Cytotoxic T cell (primary cell): ENCODE measurements around the genes TPD52L1, HDDC2 and HEY2.

GRCh38 chr6:122833053-122833620 lies 44.1 kb downstream of the SMPDL3A start:
- PRO-cap, 2 experiments: no peak in any of the 2 experiments

DNA sequence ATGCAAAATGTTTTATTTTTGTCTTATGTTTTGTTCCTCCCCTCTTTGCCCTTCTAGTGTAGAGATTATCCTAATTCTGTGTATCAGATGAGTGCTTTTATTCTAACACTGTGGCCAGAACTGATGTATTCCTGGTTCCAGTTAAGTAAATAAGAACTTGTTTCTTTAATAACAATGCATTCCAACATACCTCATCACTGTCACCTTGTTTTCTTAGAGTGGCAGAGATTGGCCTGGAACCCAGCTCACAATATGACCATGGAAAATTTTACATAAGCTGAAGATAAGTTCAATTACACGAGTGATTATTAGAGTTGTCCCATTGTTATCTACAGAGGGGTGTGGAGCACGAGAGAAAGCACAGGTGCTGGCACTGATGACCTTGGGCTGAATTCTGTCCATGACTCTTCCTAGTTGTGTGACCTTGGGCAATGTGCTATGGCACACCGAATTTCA lies 194.9 kb downstream of the TRDN start:
- PRO-cap, 2 experiments: no peak in any of the 2 experiments

DNA sequence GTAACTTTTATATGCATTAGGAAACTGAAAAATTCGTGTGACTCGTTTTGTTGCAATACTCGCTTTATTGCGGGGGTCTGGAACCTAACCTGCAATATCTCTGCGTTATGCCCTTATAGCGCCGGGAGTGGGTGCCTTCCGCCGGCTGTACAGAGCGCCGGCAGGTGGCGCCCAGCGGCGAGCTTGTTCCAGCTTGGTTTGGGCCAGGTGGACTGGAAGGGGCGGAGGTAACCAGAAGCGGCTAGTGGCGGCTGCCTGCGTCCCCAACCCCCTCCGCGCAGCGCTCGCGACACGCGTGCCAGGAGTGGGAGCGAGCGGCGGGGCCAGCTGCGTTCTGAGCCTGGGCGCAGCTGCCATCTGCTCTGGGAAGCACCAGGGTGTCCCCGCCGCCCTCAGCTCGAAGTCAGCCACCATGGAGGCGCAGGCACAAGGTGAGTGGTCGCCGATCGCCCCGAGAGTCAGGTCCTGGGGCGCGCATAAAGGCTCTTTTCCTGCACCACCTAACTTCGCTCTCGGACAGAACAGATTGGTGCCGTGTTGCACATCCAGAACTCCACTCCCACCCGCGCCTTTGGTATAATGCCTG lies at the start of gene TPD52L1:
Gene TPD52L1, plus strand, starts transcription at position 234 of the 586 bp plus-strand sequence.
- PRO-cap, 2 experiments: no peak in any of the 2 experiments

DNA sequence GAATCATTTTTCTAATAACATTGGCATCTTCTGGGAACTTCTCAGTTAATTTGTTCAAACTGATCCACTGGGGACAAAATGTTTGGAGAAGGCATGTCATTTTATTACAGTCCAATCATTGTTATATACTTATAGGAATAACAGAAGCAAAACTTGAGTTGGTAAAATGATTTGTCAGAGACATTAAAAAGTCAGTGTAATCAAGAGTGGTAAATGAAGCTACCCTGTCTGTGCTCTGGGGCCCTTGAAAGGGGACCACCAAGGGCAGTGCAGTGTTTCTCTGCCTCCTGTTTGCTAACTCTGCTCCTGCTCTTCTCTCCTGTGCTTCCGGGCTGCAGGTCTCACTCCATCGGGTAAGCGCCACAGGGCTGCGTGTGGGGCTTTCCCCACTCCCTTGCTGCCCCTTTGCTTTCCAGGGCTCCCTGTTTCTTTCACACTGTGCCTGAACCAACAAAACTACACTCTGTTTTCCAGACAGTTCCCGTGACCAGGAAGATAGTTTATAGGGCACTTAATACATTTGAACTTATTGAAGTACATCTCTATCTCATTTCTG lies 50.0 kb downstream of the HDDC2 start:
- PRO-cap, 2 experiments: no peak in any of the 2 experiments

DNA sequence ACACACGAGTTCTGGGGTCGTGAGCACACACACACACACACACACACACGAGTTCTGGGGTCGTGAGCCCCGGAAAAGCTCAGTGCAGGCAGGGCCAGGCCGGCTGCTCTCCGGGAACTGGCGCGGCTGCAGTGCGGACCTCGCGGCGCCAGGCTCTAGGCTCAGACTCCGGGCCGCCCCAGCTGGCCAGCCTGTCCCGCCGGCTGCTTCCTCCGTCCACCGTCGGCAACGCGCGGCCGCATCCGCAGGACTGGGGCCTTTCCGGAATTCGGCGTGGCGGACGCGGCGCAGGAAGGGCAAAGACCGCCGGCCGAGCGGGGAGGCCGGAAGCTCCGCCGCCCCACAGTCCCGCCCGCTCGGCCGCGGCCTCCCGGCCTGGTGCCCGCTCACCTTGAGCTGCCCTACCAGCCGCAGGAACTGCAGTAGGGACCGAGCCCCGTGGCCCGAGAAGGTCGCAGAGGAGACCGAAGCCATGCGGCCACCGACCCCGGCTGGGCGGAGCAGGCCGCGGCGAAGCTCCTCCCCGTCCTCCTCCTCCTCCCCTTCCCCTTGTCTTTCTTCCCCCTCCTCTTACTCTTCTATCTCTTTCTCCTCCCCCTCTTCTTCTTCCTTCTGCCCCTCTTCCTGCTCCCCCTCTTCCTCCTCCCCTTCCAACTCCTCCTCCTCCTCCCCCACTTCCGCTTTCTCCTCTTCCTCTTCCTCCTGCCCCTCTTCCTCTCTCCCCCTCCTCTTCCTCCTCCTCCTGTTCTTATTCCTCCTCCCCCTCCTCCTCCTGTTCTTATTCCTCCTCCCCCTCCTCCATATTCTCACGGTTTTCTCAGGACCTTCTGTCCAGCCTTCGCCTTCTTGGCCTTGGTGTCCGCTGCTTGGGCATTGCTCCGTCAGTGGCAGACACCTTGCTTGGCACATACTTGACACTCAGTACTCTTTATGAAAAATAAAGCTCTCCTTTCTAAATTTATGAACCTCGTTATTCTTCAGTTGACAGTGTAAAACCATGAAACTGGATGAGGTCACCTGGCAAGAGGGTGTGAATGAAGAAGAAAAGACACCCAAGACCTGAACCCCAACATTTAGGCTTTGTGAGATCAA lies at the start of gene HDDC2:
Gene HDDC2, minus strand, starts transcription at position 509 of the 1,092 bp plus-strand sequence.
- PRO-cap, 2 experiments: peak in 1 of 2 experiments; most common plus-strand start position 283 of the sequence (in 1); most common minus-strand start position 252 of the sequence (in 1)

- PRO-cap, 2 experiments: no peak in any of the 2 experiments
These were observed 12.1 kb upstream of the HDDC2 start for GRCh38 chr6:125313954-125314236.

DNA sequence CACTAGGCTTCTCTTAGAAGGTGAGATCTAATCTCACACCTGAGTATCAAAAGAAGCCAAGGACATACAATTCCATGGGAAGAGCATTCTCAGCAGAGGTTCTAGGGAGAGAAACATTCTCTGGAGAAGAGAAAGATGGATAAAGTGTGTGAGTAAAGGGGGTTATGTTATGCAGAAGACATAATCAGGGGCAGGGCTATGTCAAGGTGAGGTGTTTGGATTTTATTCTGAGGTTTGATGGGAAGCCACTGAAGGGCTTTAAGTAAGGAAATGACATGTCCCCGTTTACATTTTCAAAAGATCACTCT lies 42.6 kb upstream of the HDDC2 start:
- PRO-cap, 2 experiments: no peak in any of the 2 experiments

DNA sequence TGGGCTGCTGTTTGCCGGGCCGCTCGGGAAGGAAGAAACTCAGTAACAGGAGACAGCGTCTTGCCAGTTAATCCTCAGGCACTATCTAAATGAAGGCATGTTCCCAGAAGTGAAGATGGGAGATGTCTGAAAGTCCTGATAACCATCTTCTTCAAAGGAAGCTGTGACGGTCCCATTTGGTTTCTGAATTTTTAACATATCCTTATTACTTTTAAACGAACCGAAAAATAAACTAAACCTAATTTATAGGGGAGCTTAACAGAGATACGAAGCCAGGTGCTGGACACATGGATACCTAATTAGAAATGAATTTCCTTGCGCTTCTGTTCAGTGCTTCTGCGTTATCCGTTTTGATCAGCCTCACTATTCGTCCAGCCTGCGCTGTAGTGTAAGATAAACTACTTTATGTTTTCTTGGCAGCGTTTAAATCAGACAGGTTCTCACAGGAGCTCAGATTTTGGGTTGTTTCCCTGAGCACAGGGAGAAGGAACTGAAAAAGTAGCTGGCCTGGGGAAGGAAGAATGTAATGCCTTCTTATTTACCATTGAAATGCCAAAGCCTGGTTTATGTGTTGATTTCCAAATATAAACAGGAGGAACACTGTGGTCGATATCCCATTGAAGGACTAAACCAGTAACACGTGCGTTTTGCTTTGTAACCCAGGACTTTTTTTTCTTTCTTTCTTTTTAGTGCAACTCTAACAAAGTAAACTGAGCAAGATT lies 215.0 kb upstream of the HEY2 start:
- PRO-cap, 2 experiments: no peak in any of the 2 experiments

DNA sequence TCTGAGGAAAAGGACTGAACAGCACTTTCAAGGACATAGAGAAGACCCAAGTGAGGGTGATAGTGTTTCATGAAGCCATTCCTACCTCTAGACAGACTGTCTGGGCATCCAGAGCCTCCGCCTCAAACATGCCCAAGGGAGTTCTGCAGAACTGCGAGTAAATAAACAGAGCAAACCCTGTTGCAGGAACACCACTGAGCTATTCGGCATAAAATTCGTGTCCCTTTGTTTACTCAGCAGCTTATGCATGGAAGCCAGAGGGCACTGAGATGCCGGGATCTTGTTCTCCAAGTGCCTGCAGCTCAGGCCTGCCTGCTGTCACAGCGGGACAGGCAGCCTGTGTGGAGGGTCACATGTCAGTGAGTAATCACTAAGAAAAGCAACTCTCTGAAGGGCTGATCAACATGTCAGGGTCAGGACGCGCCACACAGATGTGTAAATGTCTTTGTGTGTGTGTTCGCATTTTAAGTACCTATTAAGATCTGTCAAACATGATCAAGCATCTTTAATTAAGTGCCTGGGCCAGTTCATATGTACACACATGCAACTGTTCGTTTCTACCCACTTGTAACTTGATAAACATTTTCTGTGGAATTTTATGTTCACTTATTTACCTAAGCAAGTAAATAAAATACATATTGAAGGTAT lies 164.8 kb upstream of the HEY2 start:
- PRO-cap, 2 experiments: no peak in any of the 2 experiments

DNA sequence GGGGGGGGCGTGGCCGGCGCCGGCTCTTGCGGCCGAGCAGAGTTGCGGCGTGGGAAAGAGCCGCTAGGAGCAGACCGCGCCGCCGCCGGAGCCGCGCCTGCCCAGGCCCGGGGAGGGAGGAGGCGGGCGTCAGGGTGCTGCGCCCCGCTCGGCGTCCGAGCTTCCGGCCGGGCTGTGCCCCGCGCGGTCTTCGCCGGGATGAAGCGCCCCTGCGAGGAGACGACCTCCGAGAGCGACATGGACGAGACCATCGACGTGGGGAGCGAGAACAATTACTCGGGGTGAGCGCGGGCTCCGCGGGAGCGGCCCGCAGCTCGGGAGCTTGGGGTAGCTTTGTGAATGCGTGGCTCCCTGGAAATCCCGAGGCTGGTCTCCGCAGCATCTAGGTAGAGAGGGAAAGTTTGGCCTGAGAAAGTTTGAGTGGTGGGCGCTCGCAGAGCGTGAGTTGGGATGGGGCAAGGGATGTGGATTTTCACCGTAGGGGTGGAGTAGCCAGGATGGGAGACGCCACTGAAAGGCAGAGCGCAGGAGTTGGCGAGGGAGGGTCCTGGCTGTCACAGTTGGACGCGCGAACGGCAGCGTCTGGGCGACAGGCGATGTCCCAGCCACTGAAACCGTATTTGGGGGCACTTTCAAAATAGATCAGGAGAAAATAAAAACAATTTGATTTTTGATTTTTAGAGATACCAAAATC lies at the start of gene HEY2:
Gene HEY2, plus strand, starts transcription at position 54 of the 694 bp plus-strand sequence.
- PRO-cap, 2 experiments: peak in 2 of 2 experiments; most common plus-strand start position 39 of the sequence (in 1)

GRCh38 chr6:125789578-125790346 lies 998 bp upstream of the NCOA7 start:
- PRO-cap, 2 experiments: peak in 2 of 2 experiments; most common plus-strand start chr6:125789823 (in 2); most common minus-strand start chr6:125789748 (in 1)

GRCh38 chr6:125809373-125810047 lies 18.8 kb downstream of the NCOA7 start:
- PRO-cap, 2 experiments: no peak in any of the 2 experiments

DNA sequence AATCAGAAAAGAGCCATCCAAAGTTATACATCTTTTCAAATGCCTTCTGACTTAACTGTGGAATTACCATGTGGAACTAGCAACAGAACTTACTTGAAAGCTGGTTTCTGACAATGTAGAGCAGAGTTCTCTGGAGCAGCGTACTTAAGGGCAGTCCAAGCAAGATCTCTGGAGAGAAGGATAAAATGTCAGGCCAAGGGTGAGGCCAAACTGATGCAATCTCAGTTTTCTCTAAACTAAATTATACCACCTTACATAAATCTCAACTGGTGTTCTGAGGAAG lies 27.9 kb downstream of the NCOA7 start:
- PRO-cap, 2 experiments: no peak in any of the 2 experiments

DNA sequence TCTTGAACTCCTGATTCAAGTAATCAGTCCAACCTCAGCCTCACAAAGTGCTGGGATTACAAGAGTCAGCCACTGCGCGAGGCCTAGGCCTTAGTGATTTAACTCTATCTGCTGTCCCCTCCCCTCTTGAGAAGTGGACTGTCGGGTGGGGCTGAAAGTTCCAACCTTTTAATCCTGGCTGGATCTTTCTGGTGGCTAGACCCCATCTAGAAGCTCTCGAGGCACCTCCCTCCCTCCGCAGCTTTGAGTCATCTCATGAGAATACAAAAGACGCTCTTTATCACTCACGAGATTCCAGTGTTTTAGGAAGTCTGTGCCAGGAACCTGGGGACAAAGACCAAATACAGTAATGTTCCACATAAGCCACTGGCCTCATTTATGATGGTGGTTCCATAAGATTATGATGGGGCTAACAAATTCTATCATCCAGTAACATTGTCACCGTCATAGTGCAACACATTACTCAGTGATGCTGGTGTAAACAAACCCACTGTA lies 48.6 kb downstream of the NCOA7 start:
- PRO-cap, 2 experiments: no peak in any of the 2 experiments

DNA sequence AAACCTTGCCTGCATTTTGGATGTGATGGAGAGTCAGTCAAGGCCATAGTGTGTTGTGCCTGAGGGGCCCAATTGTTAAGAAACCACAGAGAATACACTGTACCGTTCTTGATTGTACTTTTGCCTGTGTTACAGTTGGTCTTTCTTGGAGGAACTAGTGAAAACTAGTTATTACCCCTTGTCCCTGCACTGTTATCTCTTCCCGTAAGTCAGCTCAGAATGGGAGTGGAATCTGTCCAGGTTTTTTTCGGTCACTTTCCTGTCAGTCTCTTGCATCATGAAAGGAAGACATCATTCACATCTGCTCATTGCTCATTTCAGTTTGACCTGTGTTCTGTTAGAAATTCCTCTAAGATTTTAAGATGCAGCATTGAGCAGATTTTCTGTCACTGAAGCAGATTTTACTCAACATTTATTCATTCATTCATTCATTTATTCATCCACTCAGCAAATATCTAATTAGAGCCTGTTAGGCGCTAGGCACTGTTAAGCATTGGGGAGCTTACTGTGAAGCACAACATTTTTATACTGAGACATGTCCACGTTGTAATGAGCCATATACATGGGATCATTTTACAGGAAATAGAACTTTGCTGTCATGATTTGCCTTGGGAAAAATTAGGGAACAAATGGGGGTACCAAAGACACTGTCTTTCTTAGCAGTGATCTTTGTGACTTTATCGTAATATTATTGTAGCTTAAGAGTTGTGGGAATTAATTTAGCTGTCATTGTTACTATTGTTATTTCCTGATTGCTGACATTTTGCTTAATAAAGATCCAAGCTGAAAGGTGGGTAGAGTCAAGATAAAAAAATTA lies 33.1 kb upstream of the HINT3 start:
- PRO-cap, 2 experiments: no peak in any of the 2 experiments

GRCh38 chr6:126182554-126183176 lies 157.2 kb upstream of the CENPW start:
- PRO-cap, 2 experiments: no peak in any of the 2 experiments

DNA sequence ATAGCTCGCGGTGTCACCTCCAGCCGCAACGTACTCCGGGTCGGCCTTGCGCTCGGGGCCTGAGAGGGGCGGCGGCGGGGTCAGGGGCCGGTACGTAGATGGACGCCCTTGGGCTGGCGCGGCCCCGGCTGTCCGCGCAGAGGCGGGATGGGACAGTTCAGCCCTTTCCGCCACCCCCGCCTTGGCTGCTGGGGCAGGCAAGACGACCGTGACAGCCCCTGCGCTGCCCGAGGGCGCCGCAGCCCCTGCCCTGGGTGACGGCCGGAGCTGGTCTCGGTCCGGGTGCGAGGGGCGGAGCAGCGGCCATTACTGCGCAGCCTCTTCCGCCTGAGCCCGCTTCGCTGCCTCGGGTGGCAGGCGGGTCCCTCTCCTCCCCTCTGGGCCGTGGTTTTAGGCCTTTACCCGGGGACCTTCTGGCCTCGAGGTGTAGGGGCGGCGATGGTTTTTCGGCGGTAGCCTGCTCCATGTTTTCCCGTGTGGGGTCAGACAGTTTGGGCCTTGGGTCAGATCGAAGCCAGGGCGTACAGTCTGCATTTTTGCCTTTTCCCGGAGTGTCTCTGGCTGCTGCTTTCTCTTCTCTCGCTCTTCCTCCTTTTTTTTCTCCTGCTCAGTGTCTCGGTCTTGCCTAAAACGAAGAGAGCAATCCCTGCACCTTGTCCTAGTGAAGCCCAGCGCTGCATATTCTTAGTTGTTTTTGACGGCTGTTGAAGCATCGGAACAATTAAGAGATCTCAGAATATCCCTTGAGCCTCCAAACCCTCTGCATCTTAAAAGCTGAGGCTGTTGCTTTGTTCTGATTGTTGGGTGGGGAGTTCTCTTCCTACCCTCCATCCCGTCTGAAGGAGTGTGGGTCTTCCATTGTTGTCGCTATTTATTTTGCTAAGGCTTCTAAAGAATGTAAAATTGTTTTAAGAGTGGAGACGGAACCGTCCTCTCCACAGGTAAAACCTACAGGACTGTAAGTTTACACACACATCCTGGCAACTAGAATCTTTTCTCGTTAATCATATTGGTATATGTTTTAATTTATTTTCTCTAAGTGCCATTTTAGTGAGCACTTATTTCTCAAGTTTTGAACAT lies 682 bp downstream of the RNF146 start:
- PRO-cap, 2 experiments: peak in 2 of 2 experiments; most common plus-strand start position 336 of the sequence (in 2); most common minus-strand start position 311 of the sequence (in 2)

DNA sequence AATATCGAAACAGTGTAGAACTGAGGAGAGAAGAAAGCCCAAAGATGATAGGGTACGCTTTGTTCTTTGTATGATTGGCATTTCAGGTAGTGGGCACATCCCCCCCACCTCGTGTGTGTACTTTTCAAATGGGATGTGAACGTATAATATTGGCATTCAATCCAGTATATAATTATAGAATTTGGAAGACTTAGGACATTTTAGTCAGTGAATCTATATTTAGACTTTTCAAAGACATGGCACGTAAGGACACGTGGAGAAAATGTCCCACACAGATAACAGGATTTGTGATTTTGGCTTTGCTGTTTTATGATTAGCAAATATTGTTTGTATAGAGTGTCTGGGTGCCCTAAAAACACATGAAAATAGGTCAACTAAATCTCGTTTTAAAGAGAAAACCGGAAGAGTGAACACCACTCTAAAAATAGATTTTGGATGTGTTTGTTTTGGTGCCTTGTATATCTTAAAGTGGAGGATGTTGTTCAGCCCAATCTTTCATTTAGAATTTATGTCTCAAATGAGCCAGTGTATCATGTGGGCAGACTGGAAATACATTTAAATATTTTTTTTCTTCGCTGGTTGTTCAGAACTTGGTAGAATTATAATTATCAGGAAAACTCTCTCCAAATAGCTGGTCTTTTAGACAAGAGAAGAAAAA lies 1.6 kb downstream of the RNF146 start:
- PRO-cap, 2 experiments: peak in 1 of 2 experiments; most common plus-strand start position 75 of the sequence (in 1)

GRCh38 chr6:127939461-127940132 lies 38.7 kb upstream of the THEMIS start:
- PRO-cap, 2 experiments: no peak in any of the 2 experiments

DNA sequence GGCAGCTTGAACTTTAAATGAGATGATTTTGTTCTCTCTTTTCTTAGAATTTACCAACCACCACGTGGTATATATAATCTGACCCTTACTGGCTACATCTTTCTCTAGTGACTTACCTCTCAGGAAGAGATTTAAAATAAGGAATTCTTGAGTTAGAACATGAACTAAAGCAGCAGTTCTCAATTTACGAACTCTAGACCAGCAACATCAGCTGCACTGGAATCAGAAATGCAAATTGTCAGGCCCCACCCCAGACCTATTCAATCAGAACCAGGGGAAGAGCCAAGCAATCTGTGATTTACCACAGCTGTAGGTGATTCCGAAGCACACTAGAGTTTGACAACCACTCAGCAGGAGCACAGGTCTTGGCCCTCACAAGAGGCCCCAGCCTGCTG lies 279.3 kb downstream of the PTPRK start:
- PRO-cap, 2 experiments: no peak in any of the 2 experiments